AG09319 (cell line): ENCODE results near the gene CHMP6.

DNA sequence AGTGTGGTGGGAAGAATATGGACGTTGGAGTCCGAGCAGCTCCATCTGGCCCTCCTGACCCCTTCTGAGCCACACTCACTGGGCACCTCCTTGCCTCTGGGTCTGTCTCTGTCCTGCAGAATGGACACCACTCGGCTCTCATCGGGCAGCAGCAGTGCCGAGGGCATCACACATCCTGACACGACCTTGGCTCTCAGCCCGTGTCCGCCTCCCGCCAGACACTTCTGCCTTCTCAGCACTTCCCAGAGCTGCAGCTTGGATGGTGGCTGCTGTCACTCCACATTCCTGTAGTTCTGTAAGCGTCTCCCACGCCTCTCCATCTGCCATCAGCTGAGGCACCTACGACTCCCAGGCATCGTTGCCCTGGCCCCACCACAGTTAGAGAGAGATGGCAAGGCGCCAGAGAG, 196.0 kb upstream of the CHMP6 start:
- RRBS = no CpG with 5 or more reads among the region's 14 CpGs

DNA sequence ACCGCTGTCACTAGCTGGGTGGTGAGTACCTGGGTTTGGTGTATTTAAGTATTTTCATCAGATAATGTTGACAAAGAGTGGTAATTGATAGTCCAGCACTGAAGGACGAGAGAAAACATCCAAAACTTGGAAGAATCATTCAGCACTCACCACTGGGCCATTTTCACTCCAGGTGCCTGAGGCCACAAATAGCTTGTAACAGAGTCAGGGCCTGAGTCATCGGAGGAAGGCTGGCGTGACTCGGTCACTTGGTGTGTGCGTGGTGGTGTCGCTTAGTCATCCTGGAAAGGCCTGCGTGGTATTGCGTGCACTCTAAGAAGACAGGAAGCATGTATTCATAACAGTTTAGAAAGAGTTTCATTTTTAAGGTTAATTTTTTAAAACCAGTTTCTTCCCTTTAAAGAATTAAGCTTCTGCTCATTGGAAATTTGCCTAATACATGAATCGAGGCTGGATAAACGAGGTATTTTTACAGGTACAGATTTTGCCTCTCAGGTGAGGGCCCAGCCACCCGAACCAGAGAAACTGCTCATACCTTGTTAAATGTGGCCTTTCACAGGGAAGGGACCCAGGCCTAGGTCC, 135.1 kb upstream of the CHMP6 start:
- RRBS = no CpG with 5 or more reads among the region's 12 CpGs

DNA sequence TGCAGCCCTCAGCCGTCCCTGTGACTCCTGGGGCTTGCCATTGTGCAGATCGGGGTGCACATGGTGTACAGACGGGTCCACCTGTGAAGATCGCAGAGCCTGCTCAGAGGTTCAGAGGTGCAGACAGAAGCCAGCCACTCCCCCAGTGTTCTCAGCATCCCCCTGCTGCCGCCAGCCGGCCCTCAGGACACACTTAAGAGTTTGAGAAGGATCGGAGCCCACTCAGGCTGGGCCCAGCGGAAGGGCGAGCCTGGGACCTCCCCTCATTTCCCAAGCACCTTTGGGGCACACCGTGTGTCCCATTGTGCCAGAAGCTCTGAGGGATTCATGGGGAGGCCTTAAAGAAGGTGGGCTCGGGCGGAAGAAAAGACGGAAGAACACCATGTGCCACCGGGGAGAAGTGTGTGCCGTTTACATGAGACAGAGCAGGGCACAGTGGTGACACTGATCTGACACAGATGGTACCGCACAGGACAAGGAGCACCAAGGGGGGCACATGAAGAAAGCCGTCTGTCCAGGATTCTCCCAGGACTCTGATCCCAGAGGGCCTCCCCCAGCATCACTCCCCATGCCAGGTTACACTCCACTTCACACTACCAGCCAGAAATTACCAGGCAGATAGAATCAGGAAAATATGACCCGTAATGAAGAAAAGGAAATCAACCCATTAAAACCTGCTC, 128.8 kb upstream of the CHMP6 start:
- RRBS = no CpG with 5 or more reads among the region's 18 CpGs

DNA sequence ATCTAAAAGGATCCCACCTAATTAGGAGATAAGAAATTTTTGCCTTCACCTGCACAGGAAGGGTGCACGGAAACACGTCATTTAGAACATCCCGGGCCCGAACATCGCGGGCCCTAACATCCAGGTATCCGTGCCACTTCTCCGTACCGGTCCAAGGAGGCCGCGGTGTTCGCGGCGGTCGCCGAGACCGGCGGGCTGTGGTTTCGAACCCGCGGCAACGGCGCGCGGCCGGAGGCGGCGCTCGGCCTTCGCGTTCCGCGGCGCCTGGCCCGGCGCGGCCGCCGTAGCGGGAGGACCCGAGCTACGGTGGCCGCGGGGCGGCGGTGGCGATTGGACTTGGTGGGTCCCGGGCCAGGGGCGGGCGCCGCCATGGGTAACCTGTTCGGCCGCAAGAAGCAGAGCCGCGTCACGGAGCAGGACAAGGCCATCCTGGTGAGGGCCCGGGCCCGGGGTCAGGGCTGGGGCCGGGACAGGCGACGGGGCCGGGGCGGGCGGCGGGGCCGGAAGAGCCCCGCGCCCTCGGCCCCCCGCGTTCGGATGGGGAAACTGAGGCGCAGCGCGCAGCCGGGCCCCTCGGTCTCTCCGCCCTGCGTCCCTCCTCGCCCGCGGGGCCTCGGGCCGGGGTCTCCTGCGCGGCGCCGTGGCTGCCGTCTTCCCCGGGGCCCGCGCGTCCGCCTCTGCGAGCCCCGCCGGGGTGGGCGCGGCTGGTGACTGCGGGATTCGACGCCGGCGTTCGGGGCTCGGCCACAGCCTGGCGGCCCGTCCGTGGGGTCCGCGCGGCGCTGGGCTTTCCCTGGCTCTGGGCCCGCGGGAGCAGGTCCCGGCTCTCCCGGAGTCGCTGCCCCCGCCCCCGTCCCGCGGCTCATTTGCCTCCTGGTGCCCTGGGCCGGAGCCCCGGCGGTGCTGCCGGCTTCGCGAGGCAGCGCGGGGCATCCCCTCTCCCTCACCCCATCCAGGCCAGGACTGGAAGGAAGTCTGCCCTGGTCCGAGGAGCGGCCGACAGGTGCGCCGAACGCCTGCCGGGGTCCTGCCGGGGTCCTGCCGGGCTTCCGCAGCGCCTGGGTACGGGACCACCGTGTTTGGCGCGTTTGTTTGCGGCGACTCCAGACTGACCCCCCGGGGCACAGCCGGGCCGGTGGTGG, at the start of gene CHMP6:
TSS of gene CHMP6 (plus strand) at position 292 of the 1,142 bp plus-strand sequence.
- RRBS = under 1% methylated on average over 105 of the region's 150 CpGs

DNA sequence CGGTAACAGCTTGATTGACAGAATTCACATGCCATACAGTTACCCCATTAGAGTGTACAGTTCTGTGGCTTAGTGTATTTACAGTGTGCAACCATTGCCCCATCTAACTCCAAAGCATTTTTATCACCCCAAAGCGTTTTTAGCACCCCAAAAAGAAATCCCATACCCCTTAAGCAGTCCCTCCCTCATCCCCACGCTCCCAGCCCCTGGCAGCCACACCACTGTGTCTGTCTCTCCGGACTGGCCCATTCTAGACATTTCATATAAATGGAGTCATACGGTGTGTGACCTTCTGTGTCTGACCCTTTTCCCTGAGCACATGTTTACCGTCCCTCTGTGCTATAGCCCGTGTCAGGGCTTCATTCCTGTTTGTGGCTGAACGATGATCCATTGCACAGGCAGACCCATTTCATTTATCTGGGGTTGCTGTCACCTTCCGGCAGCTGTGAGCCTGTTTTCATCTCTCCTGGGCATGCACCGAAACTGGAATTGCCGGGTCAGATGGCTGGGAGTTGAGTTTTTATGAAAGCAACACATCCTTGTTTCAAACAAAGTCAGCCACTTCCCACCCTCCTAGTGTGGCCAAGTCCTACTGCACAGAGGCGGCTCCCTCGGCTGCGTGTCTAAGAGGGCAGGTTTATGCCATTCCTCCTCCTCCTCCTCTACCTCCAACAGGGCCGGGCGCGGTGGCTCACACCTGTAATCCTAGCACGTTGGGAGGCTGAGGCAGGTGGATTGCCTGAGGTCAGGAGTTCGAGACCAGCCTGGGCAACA, 25.4 kb downstream of the BAIAP2 start:
- RRBS = 95% methylated on average over 3 of the region's 19 CpGs

- RRBS = 84% methylated on average over 4 of the region's 24 CpGs
Observed at GRCh38 chr17:81114318-81115158, 50.8 kb upstream of the PVALEF start.

DNA sequence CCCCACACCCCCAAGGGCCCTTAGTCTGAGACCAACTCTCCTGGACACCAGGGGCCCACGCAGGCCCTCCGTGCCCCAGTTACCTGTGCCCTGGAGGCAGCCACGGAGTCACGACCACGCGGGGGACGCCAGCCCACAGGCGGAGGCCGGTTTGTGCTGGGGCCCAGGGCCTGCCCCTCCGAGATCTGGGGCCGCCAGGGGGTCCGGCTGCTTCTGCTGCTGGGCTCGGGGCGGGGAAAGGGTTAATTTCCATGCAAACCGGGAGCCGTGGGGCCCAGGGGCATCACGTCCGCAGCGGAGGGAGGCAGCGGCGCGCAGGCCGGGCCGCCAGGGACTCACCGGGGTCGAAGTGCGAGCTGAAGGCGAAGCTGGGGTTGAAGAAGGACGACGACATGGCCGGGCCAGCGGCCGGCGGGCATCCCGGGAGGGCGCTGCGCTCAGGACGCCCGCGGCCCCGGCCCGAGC, 324 bp downstream of the PVALEF start:
- RRBS = 2% methylated on average over 24 of the region's 42 CpGs

DNA sequence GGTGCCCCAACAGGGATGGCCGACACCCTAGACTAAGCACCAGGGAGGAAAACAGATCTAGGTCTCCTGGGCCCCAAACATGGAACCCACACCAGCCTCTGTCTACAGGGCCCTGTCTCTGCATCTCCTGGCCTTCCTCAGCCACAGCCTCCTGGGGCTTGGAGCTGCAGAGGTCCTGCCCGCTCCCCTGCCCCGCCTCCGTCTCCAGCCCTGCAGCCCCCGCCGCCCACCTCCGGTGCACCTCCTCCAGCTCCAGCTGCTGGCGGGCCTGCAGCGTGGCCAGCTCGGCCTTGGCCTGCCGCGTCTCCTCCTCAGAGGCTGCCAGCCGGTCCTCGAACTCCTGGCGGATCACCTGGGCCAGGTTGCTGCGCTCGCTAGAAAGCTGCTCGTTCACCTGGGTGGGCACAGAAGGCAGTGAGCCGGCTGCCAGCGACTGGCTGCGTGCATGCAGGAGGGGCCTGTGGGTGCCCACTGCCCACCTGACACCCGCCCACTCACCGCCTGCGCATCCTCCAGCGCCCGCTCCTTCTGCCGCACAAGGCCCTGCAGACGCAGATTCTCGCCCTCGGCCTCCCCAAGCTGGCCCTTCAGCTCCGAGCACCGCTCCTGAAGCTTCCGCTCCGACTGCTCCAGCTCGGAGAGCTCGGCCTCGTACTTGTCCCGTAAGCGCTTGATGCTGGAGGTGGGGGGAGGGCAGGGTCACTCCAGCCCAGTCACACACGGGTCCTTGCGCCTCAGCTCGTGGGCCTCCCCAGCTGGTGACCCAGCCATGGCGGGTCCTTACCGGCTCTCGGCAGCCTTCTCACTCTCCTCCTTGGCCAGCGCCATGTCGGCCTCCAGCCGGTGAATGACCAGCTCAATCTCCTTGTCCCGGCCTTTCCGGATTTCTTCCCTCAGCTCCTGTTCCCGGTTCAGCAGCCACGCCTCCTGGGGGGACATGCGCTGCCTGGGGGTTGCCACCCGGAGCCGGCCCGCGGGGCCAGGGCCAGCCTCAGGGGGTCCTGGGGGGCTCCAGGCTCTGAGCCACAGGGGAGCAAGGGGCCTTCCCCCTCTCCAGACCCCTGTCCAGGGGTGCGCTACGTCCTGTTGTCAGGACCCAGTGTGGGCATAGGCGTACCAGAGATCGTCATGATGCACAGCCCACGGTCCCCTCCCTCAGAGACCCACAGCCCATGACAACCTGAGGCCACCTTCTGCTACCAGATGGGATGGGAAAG, 24.8 kb upstream of the AATK start:
- RRBS = 96% methylated on average over 17 of the region's 62 CpGs

DNA sequence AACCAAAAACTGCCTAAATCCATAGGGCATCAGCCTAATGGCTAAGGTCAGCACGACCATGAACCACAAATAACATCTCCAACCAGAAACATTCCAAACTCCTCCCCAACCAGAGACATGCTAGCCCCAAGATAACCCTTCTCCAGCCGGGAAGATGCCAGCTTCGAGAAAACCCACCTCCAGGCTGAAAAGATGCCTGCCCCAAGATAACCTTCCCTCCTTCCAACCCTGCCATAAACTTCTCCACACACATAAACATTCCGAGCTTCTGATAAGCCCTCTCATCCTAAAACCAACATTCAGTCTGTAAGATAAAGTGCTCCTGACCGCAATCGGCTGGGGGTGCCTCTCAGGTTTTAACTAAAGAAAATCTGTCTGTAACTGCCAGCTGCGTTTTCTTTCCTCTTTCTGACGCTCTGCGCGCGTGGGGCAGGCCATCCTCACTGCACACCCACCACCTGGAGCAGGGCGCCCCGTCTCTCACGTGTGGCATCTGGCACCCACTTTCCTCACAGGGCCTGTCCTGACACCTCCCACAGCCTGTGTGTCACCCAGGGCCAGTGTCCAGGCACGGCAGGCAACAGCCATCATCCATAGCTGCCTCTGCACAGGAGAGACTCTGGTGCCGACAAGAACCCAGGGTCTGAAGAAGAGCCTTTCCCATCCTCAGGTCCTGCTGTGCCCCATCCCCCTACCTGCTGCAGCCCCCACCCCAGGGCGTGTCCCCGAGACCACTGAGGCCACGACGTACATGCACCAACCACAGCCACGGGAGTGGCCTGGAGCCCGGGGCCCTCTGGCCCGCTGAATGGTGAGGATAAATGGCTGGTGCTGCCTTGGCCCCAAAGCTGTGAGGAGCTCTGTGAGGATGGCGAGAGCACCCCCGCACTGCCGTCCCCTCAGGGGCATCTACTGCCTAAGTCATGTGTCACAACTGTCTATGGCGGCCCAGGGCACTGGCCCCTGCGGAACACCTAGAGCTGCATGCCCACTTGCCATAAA, 3.7 kb downstream of the TEPSIN start:
- RRBS = no CpG with 5 or more reads among the region's 28 CpGs

DNA sequence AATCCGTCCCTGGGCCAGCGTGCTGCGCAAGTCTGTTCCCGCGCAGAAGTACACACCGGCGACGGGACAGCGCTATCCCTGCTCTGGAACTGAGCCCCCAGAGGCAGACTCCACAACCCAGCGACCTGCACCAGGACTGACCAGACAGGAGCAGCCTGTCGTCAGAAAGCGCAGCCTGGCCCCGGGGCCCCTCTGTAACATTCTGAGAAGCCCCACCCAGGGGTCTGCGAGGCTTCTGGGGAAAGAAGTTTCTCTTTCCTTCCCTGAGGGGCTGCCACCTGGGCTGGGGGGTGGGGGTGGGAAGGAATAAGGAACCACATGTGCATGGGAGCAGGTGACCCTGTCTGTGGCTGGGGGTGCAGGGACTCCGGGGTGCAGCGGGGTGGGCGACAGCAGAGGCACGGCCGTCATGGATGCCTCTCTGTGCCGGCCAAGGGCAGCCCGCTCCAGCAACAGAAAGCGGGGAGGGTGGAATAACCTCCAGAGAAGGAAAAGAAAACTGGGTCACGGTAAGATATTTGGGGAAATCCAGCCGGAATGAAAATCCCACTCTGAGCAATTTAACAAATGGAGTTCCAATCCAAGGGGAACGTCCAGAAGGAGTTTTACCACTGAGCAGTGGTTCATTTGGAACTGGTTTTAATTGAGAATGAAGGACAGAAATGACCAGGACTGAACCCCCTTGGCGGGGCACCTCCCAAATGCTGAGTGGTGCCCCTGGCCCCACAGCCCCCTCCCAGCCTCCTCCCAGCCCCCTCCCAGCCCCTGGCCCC, 4.2 kb downstream of the NDUFAF8 start:
- RRBS = 87% methylated on average over 6 of the region's 26 CpGs

DNA sequence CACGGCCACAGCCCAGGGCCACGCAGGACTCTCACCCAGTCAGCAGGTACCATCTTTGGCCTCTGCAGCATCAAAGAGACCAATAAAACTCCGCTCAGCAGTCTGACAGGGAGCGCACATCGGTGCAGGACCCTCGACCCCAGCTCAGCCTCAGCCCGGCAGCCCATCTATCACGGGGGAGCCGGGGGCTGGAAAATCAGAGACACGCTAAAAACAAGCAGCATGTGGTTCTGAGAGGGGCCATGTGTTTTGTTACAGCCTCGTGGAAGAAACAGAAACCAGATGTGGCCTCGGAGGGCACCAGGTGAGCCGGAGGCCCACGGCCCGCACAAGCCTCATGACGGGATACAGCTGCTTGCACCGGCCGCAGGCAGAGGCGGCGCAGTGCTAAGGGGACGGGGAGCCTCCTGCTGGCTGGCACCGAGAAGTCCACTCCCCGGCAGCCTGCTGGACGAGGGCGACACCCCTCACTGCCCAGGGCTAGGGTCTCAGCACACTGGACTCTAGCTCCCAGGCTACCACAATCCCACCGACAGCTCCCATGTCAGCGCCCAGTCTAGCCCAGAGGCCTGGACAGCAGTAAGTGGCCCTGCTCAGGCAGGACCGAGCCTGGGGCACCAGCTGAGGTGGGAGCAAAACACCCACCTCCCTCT, 19.1 kb downstream of the NDUFAF8 start:
- RRBS = 91% methylated on average over 10 of the region's 28 CpGs

- RRBS = 40% methylated on average over 4 of the region's 55 CpGs
Observed at GRCh38 chr17:81284968-81286364, 9.6 kb downstream of the SLC38A10 start.

DNA sequence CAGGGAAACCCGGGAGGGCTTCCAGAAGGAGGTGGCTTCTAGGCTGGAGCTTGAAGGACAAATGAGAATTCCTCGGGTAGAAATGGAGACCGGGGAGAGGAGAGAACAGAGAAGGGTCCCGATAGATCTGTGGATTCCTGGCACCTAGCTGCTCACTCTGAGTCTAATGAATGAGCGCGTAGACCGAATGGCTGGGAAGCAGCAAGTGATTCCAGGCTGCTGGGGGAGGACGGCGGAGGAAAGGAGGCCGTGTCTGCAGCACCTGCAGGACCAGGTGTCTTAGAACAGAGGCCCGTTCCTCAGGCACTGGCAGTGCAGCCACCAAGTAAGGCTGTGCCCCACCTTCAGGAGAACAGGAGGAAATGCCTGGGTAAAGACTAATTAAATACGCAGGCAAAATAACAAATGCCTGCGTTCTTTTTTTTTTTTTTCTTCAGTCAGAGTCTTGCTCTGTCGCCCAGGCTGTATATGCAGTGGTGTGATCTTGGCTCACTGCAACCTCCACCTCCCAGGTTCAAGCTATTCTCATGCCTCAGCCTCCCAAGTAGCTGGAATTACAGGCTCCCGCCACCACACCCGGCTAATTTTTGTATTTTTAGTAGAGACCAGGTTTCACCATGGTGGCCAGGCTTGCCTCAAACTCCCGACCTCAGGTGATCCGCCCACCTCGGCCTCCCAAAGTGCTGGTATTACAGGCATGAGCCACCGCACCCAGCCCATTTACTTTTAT, 967 bp upstream of the SLC38A10 start:
- RRBS = 34% methylated on average over 3 of the region's 20 CpGs

- RRBS = no CpG with 5 or more reads among the region's 16 CpGs
Observed at GRCh38 chr17:81303920-81304397, 8.9 kb upstream of the SLC38A10 start.

DNA sequence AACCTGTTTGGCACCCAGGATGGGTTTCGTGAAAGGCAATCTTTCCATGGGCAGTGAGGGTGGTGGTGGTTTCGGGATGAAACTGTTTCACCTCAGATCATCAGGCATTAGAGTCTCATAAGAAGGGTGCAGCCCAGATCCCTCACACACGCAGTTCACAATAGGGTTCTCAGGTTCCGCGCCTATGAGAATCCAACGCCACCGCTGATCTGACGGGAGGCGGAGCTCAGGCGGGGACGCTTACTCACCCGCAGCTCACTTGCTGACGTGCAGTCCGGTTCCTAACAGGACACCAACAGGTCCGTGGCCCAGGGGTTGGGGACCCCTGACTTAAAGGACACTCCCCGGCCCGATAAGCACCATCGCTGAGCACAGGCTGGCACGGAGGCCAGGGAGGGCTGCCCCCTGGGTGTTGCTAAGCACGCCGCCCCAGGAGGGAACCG, 30.2 kb upstream of the BAHCC1 start:
- RRBS = 23% methylated on average over 8 of the region's 22 CpGs

DNA sequence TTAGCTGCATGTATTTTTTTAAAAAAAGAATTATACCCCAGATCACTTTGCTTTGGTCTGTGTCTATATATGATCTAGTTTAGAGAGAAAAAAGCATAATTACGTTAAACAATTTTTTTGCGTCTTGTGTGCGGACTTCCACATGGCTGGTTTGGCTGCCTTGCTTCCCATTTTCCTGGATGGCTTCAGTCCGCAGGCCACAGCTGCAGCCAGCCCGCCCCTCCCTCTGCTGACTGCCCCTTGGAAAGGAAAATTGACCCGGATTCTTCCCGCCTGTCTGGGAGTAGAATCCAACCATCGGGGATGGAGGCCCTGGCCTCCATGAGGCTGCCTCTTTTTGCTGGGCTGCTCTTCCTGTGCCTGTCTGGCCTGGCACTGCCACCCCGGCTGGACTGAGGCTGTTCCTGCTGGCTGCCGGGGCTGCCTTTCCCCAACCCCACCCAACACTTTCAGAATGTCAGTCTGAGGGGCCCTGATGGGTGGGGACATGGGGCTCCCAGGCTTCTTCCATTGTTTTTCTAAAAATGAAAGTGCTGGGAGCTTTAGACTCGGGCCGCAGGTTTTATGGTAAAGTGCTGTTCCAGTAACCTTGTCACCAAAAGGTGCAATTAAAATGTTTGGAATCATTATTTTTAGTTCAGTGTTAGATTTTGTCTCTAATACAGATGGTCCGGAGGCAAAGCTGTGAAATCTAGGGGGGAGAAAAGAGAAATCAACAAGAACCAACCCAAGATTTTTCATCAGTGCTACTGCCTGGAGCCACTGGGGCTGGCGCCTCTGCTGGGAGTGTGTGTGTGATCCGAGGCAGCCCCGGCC, 7.3 kb downstream of the BAHCC1 start:
- RRBS = no CpG with 5 or more reads among the region's 16 CpGs

DNA sequence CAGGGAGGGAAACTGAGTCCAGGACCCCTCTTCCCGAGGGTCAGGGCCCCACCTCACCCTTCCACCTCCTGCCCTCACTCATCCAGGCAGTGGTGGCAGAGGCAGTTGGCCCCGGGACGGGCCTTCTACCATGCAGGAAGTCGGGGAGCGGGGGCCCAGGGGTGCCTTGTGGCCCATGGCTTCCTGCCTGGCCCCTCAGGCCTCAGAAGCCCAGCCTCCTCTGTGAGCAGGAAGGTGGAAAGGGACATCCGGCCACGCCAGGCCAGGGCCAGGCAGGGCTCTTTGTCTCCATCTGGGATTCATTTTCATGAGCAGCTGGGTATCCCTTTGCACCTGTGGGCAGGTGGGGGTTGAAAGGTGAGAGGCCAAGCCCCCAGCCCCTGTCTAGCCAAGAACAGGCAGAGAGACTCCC, 58.5 kb downstream of the BAHCC1 start:
- RRBS = no CpG with 5 or more reads among the region's 7 CpGs

GRCh38 chr17:81455955-81456725, 56.5 kb downstream of the ACTG1 start:
- RRBS = 92% methylated on average over 8 of the region's 28 CpGs

DNA sequence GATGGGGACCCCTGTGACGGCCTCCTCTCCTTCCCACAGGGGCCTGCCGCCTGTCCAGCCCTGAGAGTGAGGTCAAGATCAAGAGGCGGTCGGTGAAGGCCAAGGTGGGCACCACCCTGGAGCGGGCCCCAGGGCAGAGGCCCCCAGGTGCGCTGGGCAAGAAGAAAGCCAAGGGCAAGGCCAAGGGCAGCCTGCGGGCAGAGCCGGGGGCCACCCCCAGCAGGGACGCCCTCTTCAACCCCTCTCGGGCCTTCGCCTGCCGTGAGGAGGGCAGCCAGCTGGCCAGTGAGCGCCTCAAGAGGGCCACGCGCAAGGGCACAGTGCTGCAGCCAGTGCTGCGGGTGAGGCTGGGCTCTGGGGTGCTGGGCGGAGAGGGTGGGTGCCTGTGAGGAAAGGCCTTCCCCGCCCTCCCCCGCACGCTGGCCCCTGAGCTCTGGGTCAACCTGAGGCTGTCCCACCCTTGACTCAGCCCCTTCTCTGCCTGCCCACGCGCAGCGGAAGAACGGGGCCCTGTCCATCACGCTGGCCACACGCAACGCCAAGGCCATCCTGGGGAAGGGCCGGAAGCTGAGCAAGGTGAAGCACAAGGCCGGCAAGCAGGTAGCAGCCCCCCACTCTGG, 54.4 kb downstream of the ACTG1 start:
- RRBS = no CpG with 5 or more reads among the region's 29 CpGs

- RRBS = no CpG with 5 or more reads among the region's 101 CpGs
Observed at GRCh38 chr17:81481158-81482154, 31.1 kb downstream of the ACTG1 start.